ENCODE results near the genes TIGIT and B4GALT4.

DNA sequence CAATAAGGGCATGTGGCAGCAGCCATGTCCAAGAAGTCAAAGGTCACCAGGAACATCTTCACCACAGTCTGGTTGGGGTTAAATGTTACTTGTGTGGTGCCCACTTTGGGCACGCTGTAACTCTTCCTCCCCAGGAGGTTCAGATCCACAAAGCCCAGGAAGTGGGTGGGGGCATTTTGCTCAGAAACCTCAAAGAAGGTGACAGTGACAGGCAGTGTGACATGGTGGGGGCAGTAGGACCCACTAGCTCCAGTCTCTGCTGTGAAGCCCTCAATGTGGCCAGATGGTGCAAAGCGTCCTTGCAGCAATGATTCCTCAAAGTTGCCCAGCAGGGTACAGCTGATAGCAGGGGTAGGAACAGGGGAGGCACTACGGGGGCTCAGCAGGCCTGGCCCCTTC lies 5.7 kb downstream of the ZNF80 start:
- RRBS, result no CpG with 5 or more reads among the region's 3 CpGs

GRCh38 chr3:114293419-114294482 lies at the start of gene TIGIT:
TSS of gene TIGIT (plus strand) at chr3:114294028.
- RRBS, result no CpG with 5 or more reads among the region's 9 CpGs

DNA sequence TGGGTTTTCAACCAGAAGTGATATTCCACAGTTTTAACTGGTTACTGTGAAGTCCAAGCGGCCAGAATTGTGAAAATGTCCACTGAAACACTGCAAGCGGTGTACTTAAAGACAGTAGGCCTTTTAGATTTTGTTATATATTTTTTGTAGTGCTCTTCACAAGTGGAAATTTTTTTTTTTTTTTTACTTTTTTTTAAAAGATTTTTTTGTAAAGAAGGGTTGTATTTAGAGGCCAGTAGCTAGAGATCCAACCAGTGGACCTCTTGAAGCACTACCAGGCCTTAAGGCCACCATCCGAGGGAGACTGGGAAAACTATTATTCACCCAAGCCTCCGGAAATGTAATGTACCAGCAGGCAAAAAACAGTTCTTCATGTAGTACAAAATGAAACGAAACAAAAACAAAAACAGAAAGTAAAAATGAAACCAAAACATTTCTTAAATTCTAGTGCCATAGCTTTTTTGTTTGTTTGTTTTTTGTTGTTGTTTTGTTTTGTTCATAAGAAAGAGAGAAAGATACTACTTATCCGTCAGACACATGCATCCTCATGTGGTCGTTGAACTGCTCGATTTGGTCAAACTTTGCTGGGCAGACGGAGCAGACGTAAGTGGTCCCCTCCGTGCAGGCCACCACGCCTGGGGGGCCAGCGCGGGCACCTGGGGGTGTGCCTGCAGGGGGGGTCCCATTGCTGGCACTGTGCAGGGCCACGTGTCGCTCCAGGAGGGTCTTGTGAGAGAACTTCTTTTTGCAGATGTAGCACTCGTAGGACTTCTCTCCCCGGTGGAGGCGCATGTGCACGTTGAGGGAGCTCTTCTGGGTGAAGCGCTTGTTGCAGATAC lies 44.9 kb downstream of the TIGIT start:
- RRBS, result no CpG with 5 or more reads among the region's 21 CpGs

- RRBS, result no CpG with 5 or more reads among the region's 3 CpGs
These were observed 111.0 kb downstream of the TIGIT start for GRCh38 chr3:114404816-114405218.

GRCh38 chr3:114427433-114427867 lies 133.6 kb downstream of the TIGIT start:
- RRBS, result no CpG with 5 or more reads among the region's 5 CpGs

DNA sequence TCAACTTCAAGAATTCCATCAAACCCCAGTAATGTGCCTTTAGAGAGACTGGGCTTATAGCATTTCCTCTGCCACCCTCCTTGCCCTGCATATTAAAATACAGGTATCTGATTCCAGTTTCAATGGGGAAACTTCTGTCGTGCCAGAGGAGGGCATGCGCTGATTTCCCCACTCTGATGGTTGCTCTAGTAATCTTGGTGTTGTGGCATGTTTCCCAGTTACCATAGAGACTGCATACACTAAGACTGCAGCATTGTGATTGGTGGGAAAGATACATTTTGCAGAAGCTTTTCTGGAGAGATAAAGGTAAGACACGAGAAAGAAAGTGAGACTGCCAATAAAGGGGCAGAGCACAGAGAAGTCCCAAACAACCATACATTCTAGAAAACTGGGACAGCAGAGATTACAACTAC lies 225.6 kb downstream of the TIGIT start:
- RRBS, result no CpG with 5 or more reads among the region's 3 CpGs

DNA sequence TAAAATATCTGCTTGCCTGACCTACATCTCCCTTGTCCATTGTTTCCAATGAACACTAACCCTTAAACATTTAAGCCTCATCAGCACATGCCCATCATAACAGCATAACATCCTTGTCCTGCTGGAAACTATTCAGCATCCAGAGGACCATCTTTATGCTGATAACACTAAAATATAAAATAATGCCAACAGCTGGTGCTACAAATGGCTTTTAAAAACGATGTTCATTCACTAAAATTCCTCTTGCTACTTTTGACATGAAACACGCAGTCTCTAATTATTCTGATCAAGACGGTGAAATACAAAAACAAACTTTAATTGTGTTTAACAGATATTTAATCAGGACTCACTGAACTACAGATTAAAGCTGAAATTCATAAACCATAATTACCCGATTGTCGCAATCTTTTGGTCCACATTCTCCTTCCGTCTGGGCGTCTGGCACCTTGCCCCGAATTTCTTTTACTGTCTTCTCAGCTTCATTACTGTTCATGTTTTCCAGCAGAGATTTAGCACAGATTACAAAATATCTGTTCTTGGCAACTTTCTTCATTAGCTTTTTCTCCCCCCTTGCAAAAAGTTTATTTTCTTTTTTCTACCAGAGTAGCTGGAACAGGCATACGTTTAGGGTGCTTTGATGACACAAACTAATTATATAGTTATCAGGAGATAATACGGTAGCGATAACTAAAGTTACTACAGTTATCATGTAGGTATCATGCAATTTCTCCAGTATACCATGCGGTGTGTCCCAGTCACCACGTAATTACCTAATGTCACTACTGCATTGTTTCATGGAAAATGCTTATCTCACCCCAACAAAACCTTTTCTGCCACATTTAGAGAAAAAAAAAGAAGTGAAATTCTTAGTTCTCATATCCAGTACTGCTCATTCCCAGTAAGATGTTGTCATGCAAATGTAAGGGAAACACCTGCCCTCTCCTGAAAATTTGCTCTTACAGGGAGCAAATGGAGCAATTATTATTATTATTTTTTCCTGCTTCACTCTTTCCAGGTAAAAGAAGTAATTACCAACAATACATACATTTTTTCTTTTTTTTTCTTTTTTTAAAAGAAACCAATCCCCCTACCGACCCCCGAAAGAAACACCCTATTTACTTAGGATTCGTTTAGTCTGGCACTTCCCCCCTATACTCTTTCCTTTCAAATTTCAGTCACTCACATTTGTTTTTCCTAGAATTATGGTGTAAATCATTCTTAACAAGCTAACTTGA lies 271.5 kb downstream of the TIGIT start:
- RRBS, result no CpG with 5 or more reads among the region's 16 CpGs

DNA sequence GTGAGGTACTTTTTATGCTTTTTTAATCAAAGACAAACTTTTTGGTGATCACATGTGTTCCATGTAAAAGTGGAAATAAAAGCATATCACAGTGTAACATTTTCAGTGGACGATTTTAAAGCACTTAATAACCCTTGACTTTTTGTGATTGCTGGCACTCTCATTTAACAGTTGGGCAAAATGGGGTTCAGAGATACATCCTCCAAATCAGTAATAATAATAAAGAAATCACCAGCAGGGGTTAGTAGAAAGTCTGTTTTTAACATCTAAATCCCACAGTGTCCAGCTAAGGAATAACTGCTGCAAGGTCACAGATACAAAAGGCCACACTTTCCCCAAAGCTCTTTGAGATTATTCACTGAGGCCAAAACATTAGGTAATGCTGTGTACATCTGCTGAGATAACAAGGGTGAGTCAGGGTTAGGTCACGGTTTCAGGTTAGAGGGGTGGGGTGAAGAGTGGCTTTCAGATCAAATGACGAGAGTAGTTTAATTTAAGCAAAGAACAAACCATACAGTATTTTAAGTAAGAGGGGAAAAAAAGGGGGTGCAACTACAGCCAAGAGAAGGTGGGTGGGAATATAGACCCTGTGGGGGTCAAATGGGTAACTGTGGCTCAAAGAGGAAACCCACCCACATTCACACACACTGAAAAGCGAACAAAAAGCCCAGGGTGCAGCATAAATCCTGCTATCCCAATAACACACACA lies 412.7 kb downstream of the TIGIT start:
- RRBS, result no CpG with 5 or more reads among the region's 4 CpGs

- RRBS, result no CpG with 5 or more reads among the region's 3 CpGs
These were observed 272.7 kb downstream of the ZBTB20 start for GRCh38 chr3:114874319-114874810.

- RRBS, result no CpG with 5 or more reads among the region's 2 CpGs
These were observed 255.0 kb downstream of the ZBTB20 start for GRCh38 chr3:114892045-114892602.

DNA sequence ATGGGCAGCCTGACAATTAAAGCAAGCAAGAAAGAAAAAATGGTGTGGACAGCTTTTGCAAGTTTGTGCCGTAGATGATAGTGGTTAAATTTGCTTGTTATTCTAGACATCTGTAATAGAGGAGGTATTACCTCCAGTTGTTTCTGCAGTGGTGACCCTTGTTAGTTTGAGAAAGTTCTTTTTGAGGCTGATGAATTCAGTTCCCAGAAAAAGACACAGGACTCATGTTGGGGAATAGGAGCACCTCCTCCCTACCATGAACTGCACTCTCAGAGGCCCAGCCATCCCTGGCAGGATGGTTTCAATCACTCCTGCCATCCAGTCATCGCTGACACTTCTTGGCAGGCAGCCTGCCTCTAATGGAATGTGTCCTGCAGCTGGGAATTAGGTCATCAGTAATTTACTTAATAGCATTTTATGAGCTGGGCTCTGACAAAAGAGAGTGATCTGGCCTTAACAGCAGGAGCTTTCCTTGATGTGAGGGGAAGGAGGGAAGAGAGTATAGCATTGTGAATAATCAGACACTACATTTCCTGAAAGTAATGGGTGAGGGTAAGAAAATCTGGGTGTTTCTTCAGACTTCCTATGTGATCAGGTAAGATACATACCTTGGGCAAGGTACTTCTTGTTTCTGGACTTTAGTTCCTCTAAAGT lies 104.9 kb upstream of the GAP43 start:
- RRBS, result no CpG with 5 or more reads among the region's 2 CpGs

DNA sequence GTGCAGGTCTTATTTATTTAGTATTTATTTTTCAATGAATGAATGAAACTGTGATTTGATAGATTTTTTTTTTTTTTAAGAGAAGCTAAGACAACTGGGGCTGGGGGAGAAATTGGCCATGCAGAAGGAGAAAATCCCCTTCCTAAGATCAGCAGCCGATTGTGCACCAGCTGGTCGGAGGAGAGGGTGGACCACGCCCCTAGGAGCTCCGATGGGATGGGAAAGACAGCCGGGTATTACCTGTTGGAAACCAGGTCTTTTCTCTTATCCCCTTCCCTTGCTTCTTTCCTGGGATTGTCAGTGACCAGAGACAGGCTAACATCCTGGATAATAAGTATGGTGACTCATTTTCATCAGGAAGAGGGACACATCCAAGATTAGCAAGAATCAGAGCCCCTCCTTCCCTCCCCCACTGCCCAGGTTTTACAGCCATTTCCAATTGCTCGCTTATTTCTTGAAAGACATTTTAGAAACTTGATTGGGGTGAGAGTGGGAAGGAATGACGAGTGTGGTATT lies 986 bp downstream of the GAP43 start:
- RRBS, result no CpG with 5 or more reads among the region's 7 CpGs

GRCh38 chr3:118851576-118852261 lies 182.9 kb downstream of the IGSF11 start:
- RRBS, result no CpG with 5 or more reads among the region's 14 CpGs

DNA sequence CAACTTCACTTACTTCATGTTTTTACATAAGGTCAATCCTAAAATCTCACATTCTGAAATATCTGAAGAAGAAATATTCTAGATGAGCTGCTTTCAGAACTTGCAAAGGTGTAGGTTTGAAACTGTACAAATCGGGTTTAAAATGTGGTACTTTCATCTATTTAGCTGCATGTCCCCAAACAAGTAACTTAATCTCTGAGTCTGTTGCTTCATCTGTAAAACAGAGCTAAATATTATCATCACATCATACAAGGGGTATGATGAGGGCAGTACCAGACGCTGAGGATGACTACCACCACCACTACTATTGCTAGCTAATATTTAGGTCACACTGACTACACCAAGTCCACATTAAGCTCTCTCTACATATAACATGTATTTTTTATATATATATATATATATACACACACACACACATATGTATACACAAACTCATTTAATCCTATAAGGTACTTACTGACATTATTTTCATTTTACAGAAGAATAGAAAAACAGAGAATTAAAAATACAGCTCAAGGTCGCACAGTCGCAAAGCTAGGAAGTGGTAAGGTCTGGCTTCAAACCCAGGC lies 101.5 kb downstream of the IGSF11 start:
- RRBS, result no CpG with 5 or more reads among the region's 4 CpGs

GRCh38 chr3:119239920-119241181 lies at the start of gene B4GALT4:
TSS of gene B4GALT4 (minus strand) at chr3:119240878.
- RRBS, result 2% methylated on average over 59 of the region's 88 CpGs

DNA sequence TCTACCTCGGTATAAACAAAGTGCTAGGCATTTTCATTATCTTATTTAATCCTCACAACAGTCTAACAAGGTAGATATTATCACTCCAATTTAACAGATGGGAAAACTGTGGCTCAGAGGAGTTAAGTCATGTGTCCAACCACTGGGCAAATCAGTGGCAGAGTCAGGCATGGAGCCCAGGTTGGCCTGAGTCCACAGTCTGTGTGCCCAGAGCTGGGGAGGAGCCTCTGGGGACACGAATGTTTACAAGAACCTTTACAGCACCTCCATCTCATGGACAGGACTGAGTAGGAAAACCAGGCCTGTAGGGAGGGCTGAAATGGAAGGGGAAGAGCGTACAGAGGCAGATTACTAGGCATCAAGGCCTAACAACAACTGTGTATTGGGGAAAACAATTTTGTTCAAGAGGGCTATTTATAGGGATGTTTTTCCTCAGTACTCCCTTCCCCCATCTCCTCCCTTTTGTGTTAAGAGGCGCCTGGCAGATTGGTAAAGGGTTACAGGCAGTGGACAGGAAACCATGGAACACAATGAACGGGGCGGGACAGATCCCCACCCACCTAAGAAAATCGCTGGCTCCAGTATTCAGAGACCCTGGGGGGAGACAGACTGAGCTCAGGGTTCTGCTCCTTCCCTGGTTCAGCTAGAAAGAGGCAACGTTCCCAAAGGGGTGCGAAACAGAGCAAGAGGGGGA lies 15.1 kb upstream of the ARHGAP31 start:
- RRBS, result no CpG with 5 or more reads among the region's 9 CpGs

GRCh38 chr3:119322901-119323750 lies 28.9 kb downstream of the ARHGAP31 start:
- RRBS, result 2% methylated on average over 23 of the region's 67 CpGs

GRCh38 chr3:119350059-119350863 lies 56.1 kb downstream of the ARHGAP31 start:
- RRBS, result no CpG with 5 or more reads among the region's 13 CpGs

- RRBS, result no CpG with 5 or more reads among the region's 10 CpGs
These were observed 58.4 kb downstream of the ARHGAP31 start for GRCh38 chr3:119352080-119353418.

- RRBS, result no CpG with 5 or more reads among the region's 8 CpGs
These were observed 4.2 kb downstream of the CD80 start for GRCh38 chr3:119555037-119555825.

Measured in Ishikawa (cell line).